Cardiac septum (tissue), 1 donor: ENCODE data around the gene MAP4K5.

DNA sequence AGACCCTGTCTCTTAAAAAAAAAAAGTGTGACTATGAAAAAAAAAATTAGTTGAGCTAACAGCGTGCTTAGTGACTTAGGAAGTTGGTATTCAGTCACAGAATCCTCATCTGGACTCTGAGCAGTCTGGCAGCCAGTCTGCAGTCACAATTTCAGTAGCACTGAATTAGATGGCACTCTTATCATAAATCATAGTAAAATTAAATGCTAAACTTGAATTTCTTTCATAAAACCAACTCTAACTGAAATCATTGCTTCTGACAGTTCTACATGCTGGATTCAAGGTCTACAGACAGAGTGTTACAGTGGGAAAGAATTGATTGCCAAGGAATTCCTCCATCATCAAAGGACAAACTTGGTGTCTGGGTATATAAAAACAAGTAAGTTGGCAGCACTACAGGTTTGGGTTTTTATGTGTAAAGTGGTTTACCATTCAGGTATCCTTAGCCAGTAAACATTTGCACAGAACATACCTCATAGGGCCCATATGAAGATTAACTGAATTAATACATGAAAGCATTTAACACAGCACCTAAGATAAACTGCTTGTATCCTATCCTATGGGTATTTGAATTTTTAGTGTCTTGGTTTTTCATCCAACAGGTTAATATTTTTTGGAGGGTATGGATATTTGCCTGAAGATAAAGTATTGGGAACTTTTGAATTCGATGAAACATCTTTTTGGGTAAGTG is 9.8 kb downstream of the KLHDC2 start:
- PRO-cap, result no peak

DNA sequence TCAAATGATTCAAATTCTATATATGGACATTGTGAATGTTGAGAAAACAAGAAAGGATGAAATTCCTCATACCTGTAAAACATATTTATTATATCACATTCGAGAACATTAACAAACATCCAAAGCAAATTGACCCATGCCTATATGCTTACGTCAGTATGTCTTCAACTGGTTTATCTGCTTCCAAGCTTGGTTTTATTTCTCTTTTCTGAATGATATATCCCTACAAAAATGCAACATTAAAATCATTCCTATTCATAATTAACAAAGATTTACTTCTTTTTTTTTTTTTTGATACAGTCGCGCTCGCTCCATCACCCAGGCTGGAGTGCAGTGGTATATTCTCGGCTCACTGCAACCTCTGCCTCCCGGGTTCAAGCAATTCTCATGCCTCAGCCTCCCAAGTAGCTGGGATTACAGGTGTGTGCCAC is 20.5 kb downstream of the NEMF start:
- PRO-cap, result no peak

DNA sequence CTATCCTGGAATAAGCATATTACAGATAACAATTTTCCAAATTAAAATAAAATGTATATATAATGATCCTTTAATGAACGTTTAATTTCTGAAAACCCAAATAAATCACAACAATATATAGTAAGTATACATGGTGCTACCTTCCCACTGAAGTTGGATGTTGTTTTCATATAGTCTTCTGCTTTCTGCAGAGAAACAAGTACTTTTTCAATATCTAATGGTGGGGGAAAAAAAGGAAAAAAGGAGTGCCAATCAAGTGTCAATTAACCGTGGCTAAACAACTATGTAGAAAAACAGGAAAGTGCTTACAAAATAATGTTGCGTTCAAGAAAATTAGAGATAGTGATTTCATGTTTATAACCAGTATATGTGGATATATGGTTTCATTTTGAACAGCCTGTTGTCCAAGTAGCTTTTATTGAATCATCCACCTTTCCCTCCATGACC is 19.3 kb downstream of the NEMF start:
- PRO-cap, result no peak

DNA sequence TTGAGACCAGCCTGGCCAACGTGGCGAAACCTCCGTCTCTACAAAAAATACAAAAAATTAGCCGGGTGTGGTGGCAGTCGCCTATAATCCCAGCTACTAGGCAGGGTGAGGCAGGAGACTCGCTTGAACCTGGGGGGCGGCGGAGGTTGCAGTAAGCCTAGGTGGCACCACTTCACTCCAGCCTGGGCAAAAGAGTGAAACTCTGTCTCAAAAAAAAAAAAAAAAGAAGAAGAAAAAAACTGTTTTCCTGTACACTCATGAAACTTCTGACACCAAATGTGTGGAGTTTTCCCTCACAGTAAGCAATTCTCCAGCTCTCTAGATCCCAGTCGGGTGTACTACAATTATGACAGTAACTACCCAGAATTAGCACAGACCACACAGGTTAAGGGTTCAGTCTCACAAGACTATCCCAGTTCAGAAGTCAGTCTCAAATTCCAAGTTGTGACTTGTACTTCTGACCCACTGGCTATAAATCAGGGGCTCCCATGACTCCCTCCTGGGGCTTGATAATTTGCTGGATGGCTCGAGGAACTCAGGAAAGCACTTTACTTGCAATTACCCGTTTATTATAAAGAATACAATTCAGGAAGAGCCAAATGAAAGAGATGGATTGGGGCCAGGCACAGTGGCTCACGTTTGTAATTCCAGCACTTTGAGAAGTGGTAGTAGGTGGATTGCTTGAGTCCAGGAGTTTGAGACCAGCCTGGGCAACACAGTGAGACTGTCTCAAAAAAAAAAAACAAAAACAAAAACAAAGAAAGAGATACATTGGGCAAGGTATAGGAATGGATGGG is 12.5 kb upstream of the ARF6 start:
- PRO-cap, result no peak

GRCh38 chr14:49951910-49952412 is 59.1 kb downstream of the ARF6 start:
- PRO-cap, result no peak

GRCh38 chr14:49970114-49970355 is 77.2 kb downstream of the ARF6 start:
- PRO-cap, result no peak

GRCh38 chr14:49975860-49976279 is 83.0 kb downstream of the ARF6 start:
- PRO-cap, result no peak

- PRO-cap, result no peak
Observed at GRCh38 chr14:50062532-50063159, 53.7 kb downstream of the VCPKMT start.

DNA sequence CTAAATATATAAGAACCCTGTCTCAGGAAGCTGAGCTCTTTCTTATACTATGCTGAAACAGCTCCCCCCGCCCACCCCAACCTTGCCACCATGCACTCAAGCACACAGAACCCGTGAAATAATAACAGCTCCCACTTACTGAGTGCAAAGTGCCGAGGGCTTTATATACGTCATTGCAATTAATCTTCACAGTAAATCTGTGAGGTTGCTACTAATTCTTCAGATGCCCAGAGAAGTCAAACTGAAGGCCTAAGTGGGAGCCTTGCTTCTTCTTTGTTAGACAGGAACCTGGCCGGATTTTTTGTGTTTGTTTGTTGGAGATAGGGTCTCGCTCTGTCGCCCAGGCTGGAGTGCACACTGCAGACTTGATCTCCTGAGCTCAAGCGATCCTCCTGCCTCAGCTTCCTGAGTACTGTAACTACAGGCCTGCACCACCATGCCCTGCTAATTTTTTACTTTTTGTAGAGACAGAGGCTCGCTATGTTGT is 34.0 kb downstream of the VCPKMT start:
- PRO-cap, result no peak

- PRO-cap, result no peak
Observed at GRCh38 chr14:50362502-50363449, 33.9 kb downstream of the CDKL1 start.

DNA sequence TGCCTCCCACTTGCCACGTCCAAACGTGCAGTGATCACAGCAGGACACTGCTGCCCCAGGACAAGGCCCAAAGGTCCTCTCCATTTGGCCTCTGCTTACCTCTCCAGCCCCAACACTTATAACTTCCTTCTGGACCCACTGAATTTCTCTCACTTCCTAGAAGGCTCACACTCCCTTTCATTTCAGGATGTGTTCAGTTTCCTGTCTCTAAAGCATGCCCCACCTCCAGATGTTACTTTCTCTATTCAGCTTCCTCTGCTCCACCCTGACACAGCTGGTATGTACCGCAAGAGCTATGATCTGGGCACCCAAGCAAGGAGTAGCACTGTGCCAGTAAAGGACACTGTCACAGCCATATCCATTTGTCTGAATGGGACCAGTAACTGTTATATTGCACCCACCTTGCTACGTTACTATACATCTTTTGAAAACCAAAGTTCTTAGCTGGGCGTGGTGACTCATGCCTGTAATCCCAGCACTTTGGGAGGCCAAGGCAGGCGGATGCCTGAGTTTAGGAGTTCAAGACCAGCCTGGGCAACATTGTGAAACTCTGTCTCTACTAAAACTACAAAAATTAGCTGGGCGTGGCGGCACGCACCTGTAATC is 32.8 kb downstream of the CDKL1 start:
- PRO-cap, result no peak

GRCh38 chr14:50395192-50395740 is 1.4 kb downstream of the CDKL1 start:
- PRO-cap, result no peak

GRCh38 chr14:50414930-50415433 is 18.3 kb upstream of the CDKL1 start:
- PRO-cap, result no peak

DNA sequence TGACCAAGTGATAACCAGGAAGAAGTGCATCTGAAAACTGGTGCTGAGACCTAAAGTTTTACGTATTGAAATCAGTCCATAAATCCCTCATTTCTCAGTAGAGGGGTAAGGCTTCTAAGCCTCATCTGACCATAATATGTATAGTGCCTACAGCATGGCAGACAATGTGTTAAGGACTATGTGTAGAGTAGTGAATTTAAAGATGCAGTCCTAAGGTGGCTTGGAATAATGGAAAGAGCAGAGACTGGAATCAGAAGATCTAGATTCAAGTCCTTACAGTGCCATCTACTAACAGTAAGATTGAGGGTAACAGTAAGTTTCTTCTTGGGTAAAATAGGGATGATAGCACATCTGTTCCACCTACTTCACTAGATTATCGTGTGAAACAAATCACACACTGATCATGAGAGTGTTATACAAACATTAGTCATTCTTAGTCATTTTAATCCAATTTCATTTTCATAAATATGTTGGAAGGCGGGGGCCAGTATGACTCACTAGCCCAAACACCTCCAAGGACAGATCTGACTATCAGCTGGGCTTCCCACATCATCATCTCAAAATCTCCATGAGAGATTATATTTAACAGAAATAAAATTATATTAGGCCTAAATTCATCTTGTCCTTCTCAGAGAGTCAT is 11.1 kb downstream of the MAP4K5 start:
- PRO-cap, result no peak

DNA sequence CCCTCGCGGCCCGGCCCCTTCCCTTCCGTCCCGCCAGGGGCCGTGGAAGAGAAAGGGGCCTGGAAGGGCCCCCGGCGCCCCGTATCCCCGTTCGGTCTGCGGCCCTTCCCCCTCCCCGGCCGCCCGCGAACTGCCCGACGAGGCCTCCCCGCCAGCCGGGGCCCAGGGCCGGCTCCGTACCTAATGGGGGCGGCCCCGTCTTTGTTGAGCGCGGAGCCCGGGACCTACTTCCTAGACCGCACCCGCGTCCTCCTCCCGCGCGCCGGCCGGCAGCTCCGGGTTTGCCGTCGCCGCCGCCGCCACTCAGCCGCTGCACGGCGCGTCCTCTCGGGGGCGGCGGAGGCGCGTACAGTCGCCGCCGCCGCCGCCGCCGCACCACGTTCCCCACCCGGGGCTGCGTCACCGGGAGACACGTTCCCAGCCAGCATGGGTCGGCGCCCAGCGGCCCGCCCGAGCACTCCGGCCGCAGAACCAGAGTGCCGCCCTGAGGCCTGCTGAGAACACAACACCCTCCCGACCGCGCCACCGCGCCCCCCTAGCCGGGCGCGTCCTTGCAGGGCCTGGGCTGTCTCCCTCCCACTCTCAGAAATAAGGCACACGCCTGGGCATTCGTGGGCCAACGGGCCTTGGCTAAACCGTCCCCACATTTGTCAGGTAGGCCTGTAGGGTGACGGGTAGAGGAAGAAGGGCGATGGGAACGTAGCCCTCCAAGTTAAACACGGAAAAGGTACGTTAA is at the start of gene MAP4K5:
MAP4K5 (minus strand) TSS at position 350 of the 736 bp plus-strand sequence.
- PRO-cap, result unidirectional peak, minus-strand start at position 277 of the sequence; unidirectional peak, minus-strand start at position 350 of the sequence

DNA sequence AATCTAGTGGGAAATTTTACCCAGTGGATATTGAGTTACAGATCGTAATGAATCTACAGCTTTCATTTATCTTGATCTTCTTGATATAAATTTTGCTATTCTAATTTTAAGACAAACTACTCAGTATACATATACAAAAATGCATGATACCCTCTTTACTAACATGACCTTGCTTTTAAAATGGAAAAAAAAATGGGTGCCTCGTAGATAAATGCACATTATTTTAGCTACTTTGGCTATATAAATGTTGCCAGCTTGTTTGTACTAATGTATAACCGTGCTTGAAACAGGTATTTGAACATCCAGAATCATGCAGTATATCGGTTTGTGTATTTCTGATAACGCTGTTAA is 409 bp upstream of the ATL1 start:
- PRO-cap, result no peak

- PRO-cap, result no peak
Observed at GRCh38 chr14:50633937-50634661, 34.0 kb downstream of the SAV1 start.

- PRO-cap, result bidirectional peak, plus-strand start at chr14:50667388, minus-strand start at chr14:50667411
Observed at GRCh38 chr14:50667115-50667607, 945 bp downstream of the SAV1 start.

GRCh38 chr14:50678014-50678415 is 9.9 kb upstream of the SAV1 start:
- PRO-cap, result no peak

- PRO-cap, result no peak
Observed at GRCh38 chr14:50739658-50740062, 71.6 kb upstream of the SAV1 start.